Cardiac muscle cell (in vitro differentiated cells and primary cell): ENCODE measurements around a stretch of chr16.

DNA sequence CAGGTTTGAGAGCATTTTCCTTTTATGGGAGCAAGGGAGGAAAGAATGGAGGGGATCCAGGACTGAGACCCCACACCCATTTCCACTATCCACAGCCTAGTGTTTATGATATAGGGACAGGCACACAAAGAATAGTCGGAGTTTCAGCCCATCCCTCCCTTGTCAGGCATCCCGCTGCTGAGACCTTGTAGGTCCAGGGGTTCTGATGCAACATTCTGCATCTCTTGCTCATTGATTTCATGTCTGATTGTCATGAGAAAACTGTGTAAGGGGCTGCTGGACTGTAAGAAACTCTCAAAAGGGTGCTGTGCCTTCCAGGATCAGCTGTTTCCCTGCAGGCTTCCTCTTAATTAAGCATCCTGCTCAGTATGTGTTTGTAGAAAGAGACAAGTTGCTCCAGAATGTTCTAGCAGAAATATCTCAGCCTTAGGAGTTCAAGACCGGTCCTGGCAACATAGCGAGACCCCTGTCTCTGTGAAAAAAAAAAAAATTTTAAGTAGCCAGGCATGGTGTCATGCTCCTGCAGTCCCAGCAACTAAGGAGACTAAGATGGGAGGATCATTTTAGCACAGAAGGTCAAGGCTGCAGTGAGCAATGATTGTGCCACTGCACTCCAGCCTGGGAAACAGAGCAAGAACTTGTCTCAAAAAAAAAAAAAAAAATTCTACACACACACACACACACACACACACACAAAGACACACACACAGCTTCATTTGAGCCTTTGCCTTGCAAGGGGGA, 5.2 kb upstream of the POLR3E start:
- RAMPAGE, long total RNA, result no peak
- RRBS, result no CpG with 5 or more reads among the region's 4 CpGs

- RAMPAGE, long total RNA, result no peak
- RRBS, result 2% methylated on average over 11 of the region's 49 CpGs
These were observed 690 bp downstream of the CDR2 start for GRCh38 chr16:22373633-22374224.

- RAMPAGE, long total RNA, result no peak
These were observed 31.6 kb upstream of the CDR2 start for GRCh38 chr16:22406051-22406454.

DNA sequence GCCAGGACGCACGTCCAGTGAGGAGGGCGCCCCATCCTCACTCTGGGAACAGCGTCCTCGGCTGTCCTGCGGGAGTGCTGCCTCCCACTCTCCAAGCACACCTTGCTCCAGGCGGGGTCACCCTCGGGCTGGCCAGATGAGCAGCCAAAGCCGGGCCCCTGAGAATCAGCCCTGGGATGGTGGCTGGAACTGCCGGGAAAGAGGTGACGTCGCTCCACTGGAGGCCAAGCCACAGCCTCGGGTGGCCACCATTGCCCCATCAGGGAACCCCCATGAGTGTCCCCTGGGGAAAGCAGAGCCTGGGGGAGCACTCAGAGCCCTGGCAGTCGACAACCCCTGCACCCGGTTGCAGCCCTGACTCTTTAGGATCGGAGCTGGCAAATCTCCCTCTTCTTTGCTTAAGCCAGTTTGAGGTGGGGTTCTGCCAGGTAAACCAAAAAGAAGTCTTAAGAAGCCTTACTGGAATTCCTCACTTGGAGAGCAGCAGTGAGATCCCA, 51.1 kb upstream of the CDR2 start:
- RAMPAGE, long total RNA, result no peak
- RRBS, result no CpG with 5 or more reads among the region's 16 CpGs

GRCh38 chr16:22782230-22782962, 31.6 kb upstream of the HS3ST2 start:
- RAMPAGE, long total RNA, result no peak
- RRBS, result no CpG with 5 or more reads among the region's 6 CpGs

- RAMPAGE, long total RNA, result no peak
- RRBS, result no CpG with 5 or more reads among the region's 3 CpGs
These were observed 18.2 kb downstream of the USP31 start for GRCh38 chr16:23131042-23131519.

DNA sequence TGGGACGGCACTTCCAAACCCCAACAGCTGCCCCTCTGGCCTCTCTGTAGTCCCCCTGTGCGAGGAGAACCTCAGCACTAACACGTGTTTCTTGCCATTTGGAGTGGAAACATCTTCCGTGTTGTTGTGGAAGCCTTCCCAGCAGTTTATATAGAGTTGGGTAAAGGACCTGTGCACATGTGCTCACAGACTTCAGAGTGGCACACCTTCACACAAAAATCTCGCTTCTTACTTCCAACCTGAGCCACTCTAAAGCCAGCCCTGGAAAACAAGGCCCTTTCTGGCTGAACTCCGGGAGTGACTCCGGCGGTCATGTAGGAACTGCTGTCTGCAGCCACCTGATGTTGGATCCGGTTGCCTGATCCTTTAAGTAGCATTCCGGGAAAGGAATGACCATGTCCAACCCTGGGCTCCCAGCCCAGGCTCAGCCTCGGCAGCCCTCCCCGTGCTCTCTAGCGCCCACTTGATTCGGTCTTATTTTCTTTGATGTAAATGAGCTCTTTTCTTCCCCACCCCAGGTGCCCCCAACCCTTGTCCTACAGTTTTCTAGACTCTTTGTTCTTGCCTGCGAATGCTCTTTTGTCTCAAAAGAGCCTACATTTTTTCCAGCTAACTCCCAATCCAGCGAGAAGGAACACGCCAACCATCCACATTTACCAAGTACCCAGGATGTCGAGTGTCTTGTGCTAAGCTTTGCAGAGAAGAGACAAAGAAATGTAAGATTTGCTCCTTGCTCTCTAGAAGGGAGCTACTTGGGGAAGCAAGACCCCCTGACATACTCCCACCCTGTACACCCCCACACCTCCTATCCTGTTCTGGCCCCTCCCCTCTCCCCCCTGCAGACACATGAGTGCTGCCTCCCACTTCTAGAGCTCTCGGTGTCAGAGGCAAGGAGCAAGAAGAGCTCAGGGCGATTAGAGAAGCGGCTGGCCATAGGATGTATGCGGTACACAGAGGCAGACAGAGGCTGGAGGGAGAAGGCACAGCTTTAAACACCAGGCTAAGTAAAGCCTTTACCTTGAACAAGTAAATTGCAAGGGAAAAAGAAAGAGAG, 53.9 kb downstream of the COG7 start:
- RAMPAGE, long total RNA, result no peak
- RRBS, result 55% methylated on average over 3 of the region's 22 CpGs

- RAMPAGE, long total RNA, result no peak
- RRBS, result no CpG with 5 or more reads among the region's 2 CpGs
These were observed 4.5 kb upstream of the GGA2 start for GRCh38 chr16:23514833-23515253.

DNA sequence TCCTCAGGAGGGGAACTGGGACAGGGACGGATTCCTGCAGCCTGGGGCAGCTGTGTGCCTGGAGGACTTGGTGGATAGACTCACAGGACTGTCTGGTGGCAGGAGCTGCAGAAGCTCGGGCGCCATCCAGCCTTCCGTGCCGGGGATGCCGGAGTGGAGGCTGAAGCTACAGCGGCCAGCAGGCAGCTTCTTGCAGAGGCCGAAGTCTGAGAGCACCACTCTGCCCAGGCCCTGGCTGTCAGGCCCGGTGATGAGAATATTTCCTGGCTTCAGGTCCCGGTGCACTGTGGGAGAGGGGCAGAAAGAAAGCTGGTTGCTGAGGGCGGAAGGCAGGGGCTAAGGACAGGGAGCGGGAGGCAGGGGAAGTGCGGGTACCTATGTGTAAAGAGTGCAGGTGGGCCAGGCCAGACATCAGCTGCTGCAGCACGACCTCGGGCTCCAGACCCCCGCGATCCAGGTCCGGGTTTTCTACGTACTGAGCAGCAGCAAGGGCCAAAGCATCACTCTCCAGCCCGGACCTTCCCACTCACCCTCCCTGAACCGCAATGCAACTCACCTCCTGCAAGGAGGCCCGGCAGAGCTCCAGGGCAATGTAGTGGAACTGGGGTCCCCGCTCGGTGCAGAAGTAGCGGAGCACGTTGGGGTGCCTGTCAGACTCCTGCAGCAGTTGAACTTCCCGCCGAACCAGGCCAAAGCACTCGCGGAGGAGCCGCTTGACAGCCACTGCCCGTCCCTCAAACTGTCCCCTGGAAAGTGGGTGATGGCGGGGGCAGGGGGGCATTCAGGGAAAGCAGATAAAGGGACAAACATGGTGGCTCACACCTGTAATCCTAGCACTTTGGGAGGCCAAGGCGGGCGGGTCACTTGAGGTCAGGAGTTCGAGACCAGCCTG, 16.2 kb downstream of the PLK1 start:
- RAMPAGE, long total RNA, result no peak
- RRBS, result 6% methylated on average over 8 of the region's 36 CpGs

GRCh38 chr16:23764605-23765015, 9.8 kb downstream of the CHP2 start:
- RAMPAGE, long total RNA, result no peak
- RRBS, result no CpG with 5 or more reads among the region's 2 CpGs

GRCh38 chr16:24217576-24218769, 38.2 kb upstream of the CACNG3 start:
- RAMPAGE, long total RNA, result no peak
- RRBS, result no CpG with 5 or more reads among the region's 10 CpGs

DNA sequence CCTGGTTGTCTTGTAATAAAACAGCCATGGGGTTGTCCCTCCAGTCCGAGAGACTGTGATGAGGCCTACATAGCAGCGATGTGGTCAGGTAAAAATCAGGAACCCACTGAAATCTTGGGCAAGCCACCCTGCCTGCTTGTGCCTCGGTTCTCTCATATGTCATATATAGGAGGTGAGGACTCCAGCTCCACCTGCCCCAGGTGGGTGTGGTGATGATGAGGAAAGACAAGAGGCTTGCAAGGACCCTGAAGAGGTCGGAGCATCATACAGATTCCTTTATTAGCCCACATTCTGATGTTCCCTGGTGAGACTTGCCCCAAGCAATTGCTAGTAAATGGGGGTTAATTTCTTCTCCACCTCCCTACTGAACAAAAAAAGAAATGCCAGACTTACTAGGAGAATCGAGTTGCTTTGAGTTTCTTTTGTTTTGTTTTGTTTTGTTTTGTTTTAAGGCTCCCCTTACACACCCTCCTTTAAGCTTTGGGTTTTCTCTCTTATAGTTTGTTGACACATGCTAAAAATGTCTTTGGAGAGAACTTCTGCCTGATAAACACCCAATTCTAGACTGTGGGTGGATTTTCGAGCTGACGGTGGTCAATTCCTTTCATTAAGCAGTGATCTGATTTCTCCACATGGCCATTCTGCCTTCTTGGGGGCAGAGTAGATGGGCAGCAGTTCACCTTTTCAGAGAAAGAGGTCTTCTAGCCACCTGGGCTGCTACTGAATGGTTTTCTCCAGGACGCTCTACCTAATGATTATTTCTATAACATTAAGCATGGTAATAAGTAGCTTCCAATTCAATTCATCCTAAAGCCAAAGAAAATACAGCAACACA, 37.1 kb upstream of the CACNG3 start:
- RAMPAGE, long total RNA, result no peak
- RRBS, result no CpG with 5 or more reads among the region's 8 CpGs

- RAMPAGE, long total RNA, result no peak
- RRBS, result no CpG with 5 or more reads among the region's 9 CpGs
These were observed 32.3 kb downstream of the RBBP6 start for GRCh38 chr16:24571383-24572417.

DNA sequence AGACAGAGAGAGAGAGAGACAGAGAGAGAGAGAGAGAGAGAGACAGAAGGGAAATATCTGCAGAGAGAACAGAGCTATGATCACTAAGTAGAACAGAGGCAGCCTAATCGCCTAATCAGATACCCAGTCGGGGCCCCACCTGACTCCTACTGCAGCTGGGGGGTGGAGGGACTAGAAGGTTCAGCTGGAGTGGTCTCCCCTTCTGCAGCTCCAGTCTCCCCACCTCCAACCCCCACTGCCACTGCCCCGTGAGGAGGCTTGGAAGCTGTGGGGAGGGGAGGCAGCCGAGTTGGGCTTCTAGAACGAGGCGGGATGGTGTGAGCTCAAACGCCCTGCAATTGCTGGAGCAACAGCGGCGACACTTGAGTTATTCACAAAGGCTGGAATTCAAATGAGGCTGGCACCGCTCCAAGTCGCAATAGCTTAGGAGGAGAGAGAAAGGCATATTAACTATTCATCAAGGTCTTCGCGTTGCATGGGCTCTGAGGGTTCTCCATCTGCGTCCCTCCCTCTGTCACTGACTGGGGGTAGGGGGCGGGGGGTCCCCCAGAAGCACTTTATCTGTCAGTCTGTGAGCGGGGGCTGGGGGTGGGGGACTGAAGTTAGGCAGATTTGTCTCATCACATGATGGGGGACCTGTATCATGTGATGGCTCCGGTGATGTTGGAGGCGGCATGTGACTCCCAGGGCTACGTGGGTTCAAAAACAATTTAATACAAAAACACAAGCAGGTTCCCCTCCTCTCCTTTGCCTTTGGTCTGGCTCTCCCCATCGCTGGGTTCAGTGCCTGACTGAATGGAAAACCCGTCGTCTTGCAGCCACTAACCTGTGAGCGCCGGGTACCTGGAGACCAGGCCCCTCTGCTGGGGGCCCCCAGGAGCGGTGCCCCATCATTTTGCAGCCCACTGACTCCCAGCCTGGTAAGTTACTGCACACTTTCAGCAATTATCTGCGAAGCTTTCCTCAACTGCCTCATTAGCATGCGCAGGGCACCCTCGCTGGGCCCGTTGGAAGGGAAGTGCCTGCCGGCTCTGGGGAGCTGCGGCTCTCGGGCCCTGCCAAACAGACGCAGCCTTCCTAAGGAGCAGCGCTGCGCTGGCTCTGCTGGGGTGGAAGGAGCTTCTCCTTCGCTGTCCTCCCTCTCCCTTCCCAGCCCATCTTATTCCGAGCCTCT, 70.6 kb downstream of the RBBP6 start:
- RAMPAGE, long total RNA, result no peak
- RRBS, result no CpG with 5 or more reads among the region's 37 CpGs

DNA sequence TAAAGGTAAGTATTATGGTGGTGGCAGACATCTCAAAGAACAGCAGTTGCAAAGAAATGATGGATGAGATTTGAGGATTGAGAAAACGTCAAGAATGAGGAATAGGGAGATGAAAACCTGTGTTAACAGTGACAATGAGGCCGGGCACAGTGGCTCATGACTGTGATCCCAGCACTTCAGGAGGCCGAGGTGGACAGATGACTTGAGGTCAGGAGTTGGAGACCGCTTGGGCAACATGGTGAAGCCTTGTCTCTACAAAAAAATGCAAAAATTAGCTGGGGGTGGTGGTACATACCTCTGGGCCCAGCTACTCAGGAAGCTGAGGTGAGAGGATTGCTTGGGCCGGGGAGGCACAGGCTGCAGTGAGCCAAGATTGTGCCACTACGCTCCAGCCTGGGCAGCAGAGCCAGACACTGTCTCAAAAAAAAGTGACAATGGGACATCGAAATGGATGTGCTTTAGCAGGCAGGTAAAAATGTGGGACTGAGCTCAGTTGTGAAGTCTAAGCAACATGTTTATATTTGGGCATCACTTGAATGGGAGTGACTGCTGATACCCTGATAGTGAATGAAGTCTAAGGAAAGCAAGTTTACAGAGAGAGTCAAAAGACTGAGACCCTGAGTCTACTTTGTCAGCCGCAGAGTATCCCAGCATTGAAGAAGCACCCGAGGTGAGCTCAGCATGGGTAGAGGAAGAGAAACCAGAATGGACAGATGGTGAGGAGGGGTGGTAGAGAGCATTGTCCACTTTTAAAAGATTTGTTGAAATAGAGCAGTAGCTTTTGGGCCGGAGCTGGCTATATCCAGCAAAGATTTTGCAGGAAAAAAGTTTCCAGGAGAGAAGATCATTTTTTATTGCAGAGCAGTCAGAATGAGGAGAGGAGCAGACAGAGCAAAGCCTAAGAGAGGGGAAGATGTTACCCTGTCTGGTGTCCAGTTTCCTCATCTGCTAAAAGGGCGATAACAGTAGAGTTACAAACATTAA, 43.3 kb upstream of the SLC5A11 start:
- RAMPAGE, long total RNA, result no peak
- RRBS, result no CpG with 5 or more reads among the region's 11 CpGs

DNA sequence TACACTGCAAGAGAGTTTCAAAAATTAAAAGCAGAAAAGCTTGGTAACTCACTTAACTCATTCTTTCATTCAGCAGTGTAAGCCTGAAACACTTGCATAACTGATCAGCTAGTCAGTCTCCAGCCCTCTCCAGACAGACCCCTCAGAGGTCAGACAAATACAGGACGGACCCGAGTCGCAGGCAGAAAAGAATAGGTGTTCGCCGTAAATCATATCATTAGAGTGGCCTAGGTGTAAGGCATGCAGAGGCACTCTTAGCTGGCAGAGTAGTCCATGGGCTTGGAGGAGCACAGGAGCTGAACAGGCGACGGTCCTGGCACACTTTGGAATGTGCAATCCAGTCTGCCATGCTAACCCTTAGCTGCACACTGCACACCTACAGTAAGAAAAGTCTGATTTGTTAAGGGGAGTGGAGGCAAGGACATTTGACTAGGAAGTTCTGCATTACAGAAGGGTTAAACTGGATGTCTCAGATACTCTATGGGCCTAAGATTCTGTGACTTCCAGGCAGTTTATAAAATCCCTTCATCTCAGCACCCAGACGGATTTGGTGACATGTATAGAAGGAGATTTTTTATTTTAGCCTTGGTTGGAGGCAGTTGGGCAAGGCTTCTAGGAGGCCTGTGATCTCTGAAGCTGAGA, 34.8 kb upstream of the SLC5A11 start:
- RAMPAGE, long total RNA, result no peak
- RRBS, result no CpG with 5 or more reads among the region's 8 CpGs

DNA sequence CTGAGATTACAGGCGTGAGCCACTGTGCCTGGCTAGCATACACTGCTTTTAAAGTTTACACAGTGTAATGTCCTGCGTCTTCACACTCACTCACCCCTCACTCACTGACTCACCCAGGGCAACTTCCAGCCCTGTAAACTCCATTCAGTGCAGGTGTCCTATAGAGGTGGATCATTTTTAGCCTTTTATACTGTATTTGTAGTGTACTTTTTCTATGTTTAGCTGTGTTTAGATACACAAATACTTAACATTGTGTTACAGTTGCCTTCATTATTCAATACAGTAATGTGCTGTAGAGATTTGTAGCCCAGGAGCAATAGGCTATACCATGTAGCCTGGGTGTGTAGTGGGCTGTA, 35.2 kb upstream of the ARHGAP17 start:
- RAMPAGE, long total RNA, result no peak
- RRBS, result no CpG with 5 or more reads among the region's 2 CpGs

- RAMPAGE, long total RNA, result no peak
- RRBS, result no CpG with 5 or more reads among the region's 3 CpGs
These were observed 896 bp upstream of the LCMT1 start for GRCh38 chr16:25110721-25110970.

- RAMPAGE, long total RNA, result no peak
- RRBS, result no CpG with 5 or more reads among the region's 6 CpGs
These were observed 226.6 kb downstream of the HS3ST4 start for GRCh38 chr16:25918364-25918693.

DNA sequence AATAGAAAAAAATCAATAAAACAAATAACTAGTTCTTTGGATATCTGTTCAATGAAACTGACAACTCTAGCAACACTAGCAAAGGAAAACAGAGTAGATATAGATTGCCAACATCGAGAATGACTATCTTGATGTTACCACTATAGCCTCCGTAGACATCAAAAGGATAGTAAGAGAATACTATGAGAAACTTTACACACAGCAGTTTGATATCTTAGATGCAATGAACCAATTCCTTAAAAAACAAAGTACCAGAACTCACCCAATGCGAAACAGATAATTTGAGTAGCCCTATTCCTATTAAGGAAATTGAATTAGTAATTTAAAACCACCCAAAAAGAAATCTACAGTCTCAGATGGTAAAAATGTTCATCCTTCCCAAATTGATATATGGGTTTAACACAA, 564.8 kb downstream of the HS3ST4 start:
- RAMPAGE, long total RNA, result no peak
- RRBS, result no CpG with 5 or more reads among the region's 3 CpGs